Cerebral cortex (tissue), 2 donors: ENCODE results near the gene UQCC5.

DNA sequence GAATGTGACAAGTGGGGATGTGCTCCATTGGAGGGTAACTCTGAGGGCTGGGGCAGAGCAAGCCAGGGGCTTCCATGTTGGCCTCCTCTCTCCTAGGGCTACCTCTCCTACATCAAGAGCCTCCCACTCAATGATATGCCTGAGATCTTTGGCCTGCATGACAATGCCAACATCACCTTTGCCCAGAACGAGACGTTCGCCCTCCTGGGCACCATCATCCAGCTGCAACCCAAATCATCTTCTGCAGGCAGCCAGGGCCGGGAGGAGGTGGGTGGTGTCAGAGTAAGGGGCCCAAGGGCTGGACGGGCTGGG, 12.2 kb downstream of the BAP1 start:
- PRO-cap, 2 experiments: no peak in any of the 2 experiments

DNA sequence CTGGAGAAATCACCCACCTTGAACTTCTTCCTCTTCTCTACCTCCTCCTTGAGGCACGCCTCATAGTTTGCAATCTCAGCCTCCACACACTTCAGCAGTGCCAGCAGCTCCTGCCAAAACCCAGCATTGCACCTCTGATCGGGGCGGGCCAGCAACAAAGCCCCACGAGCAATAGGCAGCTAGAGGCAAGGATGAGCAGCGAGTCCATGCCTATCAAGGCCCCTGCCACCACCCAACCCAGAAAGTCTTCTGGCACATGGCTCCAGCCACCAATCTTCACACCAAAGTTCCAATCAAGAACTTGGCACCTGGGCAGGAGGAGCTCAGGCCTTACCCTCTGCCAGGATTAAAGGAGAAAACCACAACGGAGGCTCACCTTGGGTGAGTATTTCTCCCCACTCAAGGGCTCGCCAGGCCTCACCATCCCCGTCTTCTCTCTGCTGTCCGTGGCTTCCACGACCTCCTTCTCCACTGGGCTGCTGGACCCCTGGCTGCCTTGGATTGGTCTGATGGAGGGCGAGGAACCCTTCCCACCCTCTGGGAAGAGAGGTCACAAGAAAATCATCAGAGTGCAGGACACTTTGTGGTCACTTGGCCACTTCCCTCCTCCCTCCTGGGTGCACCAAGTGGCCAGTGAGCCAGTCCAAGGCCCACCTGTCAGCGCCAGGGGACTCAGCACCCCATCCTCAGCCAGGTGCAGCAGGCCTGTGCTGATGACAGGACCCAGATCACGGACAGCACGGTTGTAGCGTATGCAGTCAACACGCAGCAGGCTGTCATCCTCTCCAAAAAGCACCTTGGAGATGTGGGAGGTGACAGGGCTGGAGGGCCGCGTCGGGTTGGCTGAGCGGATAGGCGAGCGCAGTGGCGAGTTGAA, 6.8 kb downstream of the BAP1 start:
- PRO-cap, 2 experiments: no peak in any of the 2 experiments

GRCh38 chr3:52536259-52536865, at the start of gene UQCC5:
TSS of gene UQCC5 (plus strand) at chr3:52536605.
- PRO-cap, 2 experiments: peak in 1 of 2 experiments; most common plus-strand start chr3:52536619 (in 1); most common minus-strand start chr3:52536379 (in 1)

DNA sequence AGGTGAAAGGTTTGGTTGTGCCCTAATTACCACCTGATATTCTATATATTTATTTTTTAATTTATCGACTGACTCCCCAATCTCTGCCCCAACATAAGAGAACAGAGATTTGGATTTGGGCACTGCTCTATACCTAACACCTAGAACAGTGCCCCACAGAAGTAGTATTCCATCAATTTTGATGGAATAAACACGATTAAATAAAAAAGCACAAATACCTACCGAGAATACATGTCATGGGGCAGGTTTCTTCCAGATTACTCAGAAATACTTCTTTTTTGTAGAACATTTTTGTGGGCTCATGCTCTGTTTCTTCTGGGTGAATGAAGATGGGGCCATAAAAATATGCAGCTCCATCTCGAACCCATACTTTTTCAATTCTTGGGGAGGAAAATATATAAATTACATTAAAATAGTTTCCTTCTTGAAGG, 39.9 kb downstream of the UQCC5 start:
- PRO-cap, 2 experiments: no peak in any of the 2 experiments

- PRO-cap, 2 experiments: no peak in any of the 2 experiments
Measured at GRCh38 chr3:52602047-52602784, 65.8 kb downstream of the UQCC5 start.

- PRO-cap, 2 experiments: no peak in any of the 2 experiments
Measured at GRCh38 chr3:52679258-52680288, 6.3 kb upstream of the GNL3 start.

- PRO-cap, 2 experiments: no peak in any of the 2 experiments
Measured at GRCh38 chr3:52693038-52694082, 7.5 kb downstream of the GNL3 start.

DNA sequence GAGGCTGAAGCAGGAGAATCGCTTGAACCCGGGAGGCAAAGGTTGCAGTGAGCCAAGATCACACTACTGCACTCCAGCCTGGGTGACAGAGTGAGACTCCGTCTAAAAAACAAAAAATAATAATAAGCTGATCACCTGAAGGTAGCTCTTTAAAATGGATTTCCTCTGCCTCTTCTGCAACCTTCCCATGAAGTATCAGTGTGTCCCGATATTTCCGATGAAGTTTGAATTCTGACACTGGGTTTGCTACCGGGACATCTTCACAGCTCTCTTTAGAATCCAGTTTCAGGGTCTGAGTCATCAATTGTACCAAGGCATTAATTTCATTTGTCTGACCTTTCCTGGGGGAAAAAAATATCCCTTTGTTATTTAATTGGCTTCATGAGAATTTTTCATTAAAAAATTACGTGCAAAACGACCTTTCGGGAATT, 31.4 kb downstream of the NEK4 start:
- PRO-cap, 2 experiments: no peak in any of the 2 experiments

DNA sequence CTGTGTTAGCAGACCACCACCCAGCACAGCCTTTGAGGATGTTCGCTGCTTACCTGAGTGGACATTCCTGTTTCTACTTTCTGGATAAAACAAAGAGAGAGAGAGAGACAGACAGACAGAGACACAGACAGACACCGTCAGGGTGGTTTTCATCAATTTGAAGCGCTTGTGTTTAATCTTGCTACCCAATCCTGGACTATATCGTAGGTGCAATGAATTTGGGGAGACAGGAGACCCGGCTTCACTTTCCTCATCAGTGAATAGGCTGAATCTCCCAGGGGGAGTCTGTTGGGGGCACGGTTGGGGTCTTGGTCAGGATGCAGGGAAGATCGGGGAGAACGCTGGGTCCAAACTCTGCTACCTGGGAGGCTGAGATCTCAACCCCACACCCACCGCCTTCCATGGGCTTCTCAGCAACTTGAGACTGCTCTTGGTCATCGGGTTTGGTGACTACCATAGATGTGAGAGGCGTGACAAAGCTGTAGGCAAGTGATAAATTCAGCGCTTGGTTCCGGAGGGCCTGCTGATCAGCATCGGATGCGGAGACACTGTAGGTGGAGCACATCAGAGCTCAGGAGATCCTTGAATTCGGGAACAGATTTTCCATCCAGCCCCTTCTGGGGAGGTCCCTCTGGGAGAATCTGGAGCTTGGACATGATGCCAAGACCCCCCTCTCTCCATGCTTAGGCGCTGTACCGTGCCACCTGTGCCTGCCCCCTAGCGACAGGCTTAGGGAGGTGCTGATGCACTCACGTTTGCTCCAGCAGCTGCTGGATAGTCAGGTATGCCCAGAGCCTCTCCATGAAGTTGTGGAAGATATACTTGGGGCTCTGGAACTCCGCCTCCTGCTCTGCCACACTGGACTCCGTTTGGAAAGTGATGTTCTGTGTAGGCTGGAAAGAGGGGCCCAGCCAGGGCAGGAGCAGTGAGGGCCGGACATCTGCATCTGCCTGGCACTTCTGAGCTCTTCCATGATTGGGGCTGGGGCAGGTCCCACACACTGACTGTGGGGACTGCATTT, 9.9 kb downstream of the ITIH4 start:
- PRO-cap, 2 experiments: no peak in any of the 2 experiments

- PRO-cap, 2 experiments: no peak in any of the 2 experiments
Measured at GRCh38 chr3:52829066-52830239, 1.0 kb downstream of the ITIH4 start.

GRCh38 chr3:53168269-53168957, 7.4 kb downstream of the PRKCD start:
- PRO-cap, 2 experiments: no peak in any of the 2 experiments

DNA sequence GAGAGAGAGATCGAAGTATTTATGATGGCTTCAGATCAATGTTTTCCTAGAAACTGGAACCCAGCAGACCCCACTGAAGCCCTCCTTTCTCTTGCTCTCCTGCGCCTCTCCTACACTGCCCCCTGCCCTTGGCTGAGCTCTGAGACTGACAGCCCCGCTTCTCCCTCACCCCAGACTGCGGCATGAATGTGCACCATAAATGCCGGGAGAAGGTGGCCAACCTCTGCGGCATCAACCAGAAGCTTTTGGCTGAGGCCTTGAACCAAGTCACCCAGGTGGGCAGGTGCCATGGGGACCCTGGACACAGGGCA, 23.6 kb downstream of the PRKCD start:
- PRO-cap, 2 experiments: no peak in any of the 2 experiments

DNA sequence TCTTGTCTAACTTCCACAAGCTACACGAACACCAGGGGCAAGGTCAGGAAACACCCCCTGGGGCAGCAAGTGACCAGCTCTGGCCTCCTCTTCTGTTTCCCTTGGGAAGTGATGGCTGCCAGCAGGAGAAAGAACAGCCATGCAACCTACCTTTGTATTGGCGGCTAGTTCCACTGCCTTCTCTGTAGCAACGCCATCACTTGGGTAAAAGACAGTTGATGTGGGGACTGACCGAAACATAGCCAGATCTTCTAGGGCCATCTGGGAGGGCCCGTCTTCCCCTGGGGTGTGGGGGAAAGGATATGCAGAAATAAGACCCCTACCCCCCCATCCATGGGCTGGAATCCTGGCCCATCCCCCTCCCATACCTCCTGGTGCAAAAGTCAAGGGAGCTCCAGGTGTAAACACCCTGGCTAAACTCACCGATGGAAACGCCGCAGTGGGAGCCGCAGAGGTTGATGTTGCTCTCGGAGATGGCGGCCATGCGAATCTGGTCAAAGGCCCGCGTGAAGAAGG, 26.9 kb downstream of the TKT start:
- PRO-cap, 2 experiments: no peak in any of the 2 experiments

GRCh38 chr3:53230241-53230753, 25.5 kb downstream of the TKT start:
- PRO-cap, 2 experiments: no peak in any of the 2 experiments

- PRO-cap, 2 experiments: peak in 1 of 2 experiments; most common plus-strand start chr3:53270326 (in 1); most common minus-strand start chr3:53270034 (in 1)
Measured at GRCh38 chr3:53269782-53270788, 14.3 kb upstream of the TKT start.

GRCh38 chr3:53292174-53292796, 36.5 kb upstream of the TKT start:
- PRO-cap, 2 experiments: no peak in any of the 2 experiments

GRCh38 chr3:53633237-53633806, 138.9 kb downstream of the CACNA1D start:
- PRO-cap, 2 experiments: no peak in any of the 2 experiments

DNA sequence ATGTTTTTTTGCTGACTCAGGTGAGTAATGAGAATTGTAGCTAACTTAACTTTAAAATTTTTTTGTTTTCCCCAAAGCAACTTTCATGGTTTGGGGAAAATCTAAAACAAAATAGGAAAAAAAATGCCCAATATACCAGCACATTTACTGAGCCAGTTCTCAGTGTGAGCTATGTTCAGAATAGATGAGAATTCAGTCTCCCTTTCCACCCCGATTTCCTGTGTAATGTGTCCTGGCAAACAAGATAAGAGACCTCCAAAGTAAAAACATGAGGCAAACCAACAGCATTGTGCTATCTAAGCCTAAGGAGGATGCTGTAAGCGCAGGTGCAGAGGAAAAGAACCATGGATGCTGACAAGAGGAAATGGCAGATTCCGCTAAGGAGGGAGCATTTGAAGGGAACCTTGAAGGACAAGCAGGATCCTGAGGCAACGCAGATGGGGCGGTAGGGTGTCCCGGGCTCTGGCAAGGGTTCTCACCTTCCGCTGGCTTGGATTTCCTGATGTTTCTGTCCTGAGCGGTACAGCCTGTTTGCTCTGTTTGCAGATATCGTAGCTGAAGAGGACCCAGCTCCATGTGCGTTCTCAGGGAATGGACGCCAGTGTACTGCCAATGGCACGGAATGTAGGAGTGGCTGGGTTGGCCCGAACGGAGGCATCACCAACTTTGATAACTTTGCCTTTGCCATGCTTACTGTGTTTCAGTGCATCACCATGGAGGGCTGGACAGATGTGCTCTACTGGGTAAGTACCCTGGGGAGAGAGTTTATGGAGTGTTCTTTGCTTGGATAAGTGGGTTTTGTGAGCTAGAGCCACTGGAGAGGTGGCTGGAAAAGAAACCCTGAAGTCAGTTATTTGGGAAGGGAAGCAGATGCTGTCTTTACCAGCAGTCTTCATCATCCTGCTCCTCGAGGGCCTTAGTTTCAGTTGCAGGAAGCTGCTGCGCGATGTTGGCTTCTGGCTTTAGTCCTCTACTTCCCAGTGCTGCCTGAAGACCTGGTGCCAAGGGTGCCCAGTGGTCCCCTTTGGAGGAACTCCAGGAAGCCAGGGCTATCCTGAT, 171.7 kb downstream of the CACNA1D start:
- PRO-cap, 2 experiments: no peak in any of the 2 experiments

DNA sequence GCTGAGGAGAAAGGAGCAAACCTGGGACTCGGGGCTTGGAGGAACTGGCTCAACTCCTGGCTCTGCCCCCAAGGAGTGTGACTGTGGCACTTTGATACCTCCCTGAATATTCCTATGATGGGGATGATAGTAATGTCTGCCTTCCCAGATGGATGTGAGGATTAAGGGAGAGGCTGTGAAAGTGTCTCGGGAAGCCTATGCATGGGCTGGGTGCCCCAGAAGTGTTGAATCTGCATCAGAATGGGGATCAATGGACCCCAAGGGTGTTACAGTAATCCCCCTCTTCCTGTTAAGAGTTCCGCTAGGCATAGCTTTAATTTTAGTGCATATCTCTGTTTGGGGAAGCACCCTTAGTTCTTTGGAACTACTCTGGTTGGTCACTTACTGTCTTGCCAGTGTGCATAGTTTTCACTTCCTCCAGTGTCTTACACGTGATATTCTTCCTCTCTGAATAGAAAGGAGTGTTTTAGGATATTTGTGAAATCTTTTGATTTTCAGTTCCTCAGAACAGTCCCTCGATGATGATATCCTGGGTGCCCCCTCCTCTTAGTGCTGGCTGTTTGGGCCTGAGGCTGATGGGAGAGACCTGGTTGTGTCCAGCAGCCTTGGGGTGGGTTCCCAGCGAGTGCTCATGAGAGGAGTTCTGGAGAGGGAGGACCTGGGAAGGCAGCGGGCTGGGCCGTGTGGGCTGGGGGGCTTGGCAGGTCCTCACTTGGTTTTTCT, 97.5 kb downstream of the CHDH start:
- PRO-cap, 2 experiments: no peak in any of the 2 experiments

DNA sequence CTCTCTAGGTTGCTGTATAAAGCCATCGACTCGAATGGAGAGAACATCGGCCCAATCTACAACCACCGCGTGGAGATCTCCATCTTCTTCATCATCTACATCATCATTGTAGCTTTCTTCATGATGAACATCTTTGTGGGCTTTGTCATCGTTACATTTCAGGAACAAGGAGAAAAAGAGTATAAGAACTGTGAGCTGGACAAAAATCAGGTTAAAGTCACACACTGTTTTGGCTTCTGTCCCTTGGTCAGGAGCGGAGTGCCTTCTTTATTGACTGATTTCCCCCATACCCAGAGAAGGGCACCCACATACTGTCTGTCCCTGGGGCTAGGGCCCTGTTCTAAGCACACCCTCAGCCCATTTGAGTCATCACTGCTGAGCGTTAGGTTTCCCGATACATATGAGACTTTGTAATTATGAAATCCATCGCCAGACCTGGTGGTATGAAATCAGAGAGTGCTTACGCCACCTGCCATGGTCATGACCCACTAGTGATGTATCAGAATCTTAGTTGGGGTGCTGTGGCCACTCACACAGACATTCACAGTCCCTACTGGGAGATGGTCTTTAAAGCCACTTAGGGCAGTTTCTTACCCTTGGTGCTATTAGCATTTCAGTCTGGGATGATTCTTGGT, 96.8 kb downstream of the CHDH start:
- PRO-cap, 2 experiments: no peak in any of the 2 experiments